HL-60 (cell line): Measurements from ENCODE around the gene FLVCR1.

- RRBS, result no CpG with 5 or more reads among the region's 14 CpGs
Observed at GRCh38 chr1:212630010-212630654, 5.9 kb downstream of the GARIN4 start.

GRCh38 chr1:212646508-212647064, 22.3 kb downstream of the GARIN4 start:
- RRBS, result no CpG with 5 or more reads among the region's 21 CpGs

- RRBS, result 4% methylated on average over 26 of the region's 73 CpGs
Observed at GRCh38 chr1:212857963-212858623, at the start of gene FLVCR1. FLVCR1 (plus strand) TSS chr1:212858275.

- RRBS, result no CpG with 5 or more reads among the region's 2 CpGs
Observed at GRCh38 chr1:213070320-213070851, 19.3 kb downstream of the RPS6KC1 start.

DNA sequence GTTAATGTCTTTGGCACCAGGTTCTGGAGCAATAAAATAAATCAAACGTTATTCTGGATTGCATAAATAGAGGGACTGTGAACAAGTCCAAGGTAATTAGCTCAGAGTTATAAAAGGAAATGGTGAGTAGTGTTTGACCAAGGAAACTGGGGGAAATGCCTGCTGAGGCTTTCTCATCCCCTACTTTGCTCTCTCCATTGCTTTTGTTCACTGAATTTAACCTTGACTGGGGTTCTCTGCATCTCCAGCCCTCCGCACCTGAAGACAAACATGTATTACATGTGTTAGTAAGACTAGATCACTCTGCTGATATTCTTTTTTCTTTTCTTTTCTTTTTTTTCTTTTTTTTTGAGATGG, 329.2 kb upstream of the PROX1 start:
- RRBS, result no CpG with 5 or more reads among the region's 2 CpGs

GRCh38 chr1:213690227-213690699, 297.5 kb upstream of the PROX1 start:
- RRBS, result no CpG with 5 or more reads among the region's 2 CpGs

GRCh38 chr1:213725095-213725728, 262.6 kb upstream of the PROX1 start:
- RRBS, result no CpG with 5 or more reads among the region's 12 CpGs

DNA sequence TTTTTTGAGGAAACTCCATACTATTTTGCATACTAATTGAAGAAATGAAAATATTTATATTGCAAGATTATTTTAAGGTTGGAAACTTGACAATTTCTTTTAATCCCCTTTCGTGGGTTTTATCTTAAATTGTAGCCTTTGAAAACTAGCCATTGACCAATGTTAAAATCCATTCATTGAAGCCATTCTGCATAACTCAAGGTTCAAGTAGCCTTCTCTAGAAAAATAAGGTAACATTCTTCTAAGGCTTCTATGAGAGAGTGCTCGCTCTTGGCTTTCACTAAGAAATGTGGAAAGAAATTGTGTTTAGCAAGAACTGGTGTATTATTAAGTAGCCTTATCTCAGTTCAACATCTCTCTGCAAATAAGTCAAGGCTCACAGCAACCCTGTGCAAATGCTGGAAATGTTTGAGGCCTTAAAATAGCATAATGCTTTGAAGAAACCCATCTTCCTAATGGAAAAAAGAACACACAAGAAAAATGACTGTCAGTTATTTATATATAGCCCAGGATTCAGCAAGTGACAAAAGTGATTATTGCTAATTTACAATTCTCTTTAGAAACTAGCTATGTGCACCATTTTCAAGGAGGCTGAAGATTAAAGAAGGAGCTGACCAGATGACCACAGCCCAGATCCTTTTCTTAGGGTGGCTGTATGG, 254.1 kb upstream of the PROX1 start:
- RRBS, result no CpG with 5 or more reads among the region's 2 CpGs

DNA sequence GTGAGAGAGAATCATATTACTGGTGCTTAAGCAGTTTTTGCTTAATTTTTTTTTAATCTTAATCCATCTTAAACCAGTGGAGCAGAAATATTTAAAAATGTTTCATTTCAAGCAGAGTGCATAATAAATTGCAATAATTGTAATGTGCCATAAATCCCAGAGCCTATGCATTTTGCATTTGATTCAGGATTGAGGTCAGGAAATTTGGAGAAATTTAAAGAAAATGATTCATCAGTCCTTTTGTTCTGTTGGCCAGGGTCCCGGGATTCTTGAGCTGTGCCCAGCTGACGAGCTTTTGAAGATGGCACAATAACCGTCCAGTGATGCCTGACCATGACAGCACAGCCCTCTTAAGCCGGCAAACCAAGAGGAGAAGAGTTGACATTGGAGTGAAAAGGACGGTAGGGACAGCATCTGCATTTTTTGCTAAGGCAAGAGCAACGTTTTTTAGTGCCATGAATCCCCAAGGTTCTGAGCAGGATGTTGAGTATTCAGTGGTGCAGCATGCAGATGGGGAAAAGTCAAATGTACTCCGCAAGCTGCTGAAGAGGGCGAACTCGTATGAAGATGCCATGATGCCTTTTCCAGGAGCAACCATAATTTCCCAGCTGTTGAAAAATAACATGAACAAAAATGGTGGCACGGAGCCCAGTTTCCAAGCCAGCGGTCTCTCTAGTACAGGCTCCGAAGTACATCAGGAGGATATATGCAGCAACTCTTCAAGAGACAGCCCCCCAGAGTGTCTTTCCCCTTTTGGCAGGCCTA, 8.6 kb downstream of the PROX1 start:
- RRBS, result 93% methylated on average over 3 of the region's 12 CpGs

- RRBS, result 100% methylated on average over 2 of the region's 16 CpGs
Observed at GRCh38 chr1:214384292-214384800, 103.4 kb downstream of the SMYD2 start.

GRCh38 chr1:214549889-214550493, 1.4 kb downstream of the PTPN14 start:
- RRBS, result no CpG with 5 or more reads among the region's 8 CpGs

DNA sequence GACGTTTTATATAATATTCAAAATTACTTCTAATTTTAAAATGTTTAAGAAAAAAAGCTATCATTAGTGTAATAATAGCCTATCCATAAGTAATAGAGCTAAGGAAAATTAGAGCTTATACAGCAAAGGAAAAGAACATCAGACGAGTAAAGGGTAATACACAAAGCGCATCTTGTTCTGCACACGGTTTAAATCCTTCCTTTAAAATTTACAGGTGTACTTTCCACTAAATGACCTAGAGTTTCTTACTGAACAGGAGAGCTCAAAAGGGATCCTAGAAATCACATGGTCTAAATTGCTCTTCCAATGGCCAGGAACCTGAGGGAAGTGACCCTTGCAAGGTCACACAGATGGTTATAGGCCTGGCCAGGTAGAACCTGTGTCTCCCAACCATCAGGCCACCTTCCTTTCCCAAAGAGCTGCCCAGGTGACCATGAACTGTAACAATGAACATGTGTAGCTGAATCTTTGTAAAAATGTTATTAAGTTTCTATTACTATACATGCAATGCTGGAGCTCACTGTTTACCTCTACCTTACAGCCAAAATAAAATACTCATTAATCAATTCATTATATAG, 72.3 kb downstream of the KCTD3 start:
- RRBS, result no CpG with 5 or more reads among the region's 4 CpGs

- RRBS, result no CpG with 5 or more reads among the region's 2 CpGs
Observed at GRCh38 chr1:216162141-216162340, 261.2 kb downstream of the USH2A start.

GRCh38 chr1:216531254-216531793, 108.1 kb upstream of the USH2A start:
- RRBS, result no CpG with 5 or more reads among the region's 9 CpGs

DNA sequence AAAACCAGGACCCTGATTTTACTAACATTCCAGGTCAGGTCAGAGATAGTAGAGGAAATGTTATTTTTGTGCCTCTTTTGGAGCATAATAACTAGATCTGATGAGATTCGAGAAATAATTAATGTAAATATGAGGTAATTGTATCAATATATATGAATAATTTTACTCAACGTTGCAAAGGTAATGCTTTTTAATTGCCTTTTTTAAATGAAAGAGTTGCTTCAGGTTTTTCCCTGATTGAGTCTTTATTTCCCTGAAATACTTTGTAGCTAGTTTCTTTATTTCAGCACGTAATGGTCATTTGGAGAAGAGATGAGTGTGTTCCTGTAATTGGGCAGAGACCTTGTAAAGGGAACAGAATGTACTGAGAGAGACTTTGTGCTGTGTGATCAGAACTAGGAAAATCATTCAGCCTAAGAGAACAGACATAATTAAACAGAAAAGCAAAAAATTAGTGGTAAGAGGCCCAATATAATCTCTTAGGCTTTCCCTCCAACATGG, 101.8 kb downstream of the TGFB2 start:
- RRBS, result no CpG with 5 or more reads among the region's 3 CpGs

DNA sequence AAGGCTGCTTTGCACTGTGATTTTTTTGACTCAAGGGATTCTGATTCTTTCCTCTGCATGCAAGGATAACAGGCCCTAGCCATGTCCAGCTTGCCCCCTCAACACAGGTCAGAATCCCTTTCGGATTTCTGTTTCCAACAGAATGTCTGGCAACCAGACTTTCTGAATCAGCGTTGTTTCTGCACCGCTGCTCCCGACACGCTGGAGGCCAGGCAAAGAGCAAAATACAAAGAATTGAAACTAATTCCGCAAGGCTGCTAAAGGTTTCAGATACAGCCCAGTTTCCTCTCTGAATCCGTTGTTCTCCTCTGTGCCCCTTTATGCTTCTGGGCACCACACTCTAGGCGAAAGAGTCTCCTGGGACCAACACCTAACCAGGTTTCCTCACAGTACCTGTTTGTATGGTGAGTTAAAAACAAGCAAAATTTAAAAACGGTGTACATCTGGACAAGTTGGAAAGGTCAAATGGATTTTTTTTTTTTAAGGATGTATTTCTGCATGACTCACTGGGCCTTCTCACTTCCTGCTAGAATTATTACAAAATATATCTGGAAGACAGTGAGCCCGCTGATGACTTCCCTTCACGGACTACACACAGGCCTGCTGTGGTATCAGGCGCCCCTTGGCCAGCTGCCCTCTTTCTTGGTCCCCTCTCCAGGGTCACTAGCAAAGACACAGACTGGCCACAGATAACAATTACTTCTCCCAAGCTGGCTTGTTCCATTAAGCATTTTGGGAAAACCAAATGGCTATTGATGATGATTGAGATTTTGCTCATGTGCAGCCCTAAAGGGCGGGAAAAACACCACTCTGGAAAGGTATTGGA, 118.3 kb downstream of the TGFB2 start:
- RRBS, result no CpG with 5 or more reads among the region's 13 CpGs

DNA sequence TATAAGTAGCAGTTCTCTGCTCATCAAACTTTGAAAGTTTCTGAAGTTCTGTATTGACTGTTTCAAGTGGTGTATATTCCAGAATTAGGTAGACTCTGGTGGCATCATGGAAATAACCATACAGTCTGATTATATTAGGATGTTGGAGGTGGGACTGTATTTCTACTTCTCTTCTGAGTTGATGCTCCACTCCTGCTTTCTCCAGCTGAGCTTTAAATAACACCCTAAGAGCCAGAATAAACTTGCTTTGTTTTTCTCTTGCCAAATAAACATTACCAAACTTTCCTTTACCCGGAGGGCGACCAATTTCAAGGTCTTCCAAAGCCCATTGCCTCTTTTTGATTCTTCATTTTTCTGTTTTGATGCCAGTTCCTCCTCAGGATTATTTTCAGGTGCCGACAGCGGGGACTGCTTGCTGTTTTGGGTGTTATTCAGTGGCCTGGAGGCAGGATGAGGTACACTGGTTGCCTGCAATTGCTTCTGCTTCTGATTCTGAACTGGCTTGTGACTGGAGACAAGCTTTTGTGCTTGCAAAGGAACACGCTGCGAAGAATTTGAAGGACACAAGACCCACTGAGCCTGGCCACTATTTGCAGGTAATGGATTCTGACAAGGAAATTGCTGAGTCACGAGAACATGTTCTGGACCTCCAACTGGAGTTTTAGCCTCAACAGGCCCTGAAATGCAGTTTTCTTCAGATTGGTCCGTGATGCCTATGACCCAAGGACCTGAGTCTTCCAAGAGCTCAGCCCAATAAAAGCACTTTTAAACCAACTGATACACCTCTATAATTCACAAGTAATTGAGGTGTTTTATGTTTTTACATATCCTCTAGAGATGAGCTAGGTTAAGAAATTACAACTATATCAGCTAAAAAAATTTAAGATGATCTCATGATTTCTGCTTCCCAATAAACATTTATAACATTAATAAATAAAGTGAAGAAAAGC, 4.8 kb downstream of the RAB3GAP2 start:
- RRBS, result no CpG with 5 or more reads among the region's 8 CpGs

DNA sequence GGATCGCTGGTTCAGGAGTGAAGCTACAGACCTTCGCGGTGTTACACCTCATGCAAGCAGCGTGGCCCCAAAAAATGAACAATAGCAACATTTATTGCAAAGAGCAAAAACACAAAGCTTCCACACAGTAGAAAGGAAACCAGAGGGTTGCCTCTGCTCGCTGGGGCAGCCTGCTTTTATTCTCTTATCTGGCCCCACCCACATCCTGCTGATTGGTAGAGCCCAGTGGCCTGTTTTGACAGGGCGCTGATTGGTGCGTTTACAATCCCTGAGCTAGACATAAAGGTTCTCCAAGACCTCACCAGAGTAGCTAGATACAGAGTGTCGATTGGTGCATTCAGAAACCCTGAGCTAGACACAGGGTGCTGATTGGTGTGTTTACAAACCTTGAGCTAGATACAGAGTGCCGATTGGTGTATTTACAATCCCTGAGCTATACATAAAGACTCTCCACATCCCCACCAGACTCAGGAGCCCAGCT, 52.8 kb upstream of the MARK1 start:
- RRBS, result no CpG with 5 or more reads among the region's 9 CpGs